Colon Carcinoma Metastatic in the Brain (tissue), 2 donors: ENCODE measurements around a stretch of chr14.

GRCh38 chr14:103663459-103664115, 34.6 kb downstream of the KLC1 start:
- PRO-cap, 2 experiments, result no peak in any of the 2 experiments

DNA sequence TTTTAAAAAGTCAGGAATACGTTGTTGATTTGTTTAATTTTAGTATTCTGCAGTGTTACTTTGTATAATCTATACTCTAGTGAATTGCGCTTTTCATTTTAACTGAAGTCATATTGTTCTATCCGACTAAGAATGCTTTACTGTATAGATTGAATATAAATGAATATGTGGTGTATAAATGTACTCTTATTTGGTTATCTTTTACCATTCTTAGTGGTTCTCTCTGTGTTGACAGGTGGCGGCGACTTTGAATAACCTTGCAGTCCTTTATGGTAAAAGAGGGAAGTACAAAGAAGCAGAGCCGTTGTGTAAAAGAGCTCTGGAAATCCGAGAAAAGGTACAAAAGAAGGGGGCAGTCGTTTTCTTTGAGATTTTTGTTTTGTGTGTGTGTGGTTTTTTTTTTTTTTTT, 40.9 kb downstream of the KLC1 start:
- PRO-cap, 2 experiments, result no peak in any of the 2 experiments

DNA sequence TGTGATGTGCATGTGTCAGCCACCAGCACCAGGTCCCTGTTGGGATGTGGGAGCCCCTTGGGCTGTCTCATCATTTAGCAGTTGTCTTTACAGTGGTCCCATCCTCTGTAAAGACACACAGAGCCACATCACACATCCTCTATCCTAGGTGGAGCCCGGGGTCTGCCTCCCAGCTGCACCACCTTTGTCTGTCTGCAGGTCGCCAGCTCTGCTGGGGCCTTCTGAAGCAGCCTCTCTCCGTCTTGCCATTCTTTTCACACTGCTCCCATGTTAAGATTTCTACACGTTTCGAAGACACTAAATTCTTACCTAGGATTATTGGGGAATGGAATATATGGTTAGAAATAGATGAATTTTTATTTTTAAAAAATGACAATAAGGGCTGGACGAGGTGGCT, 31.7 kb downstream of the XRCC3 start:
- PRO-cap, 2 experiments, result no peak in any of the 2 experiments

GRCh38 chr14:103735500-103735815, 19.8 kb downstream of the ZFYVE21 start:
- PRO-cap, 2 experiments, result no peak in any of the 2 experiments

- PRO-cap, 2 experiments, result no peak in any of the 2 experiments
Measured at GRCh38 chr14:103778590-103778984, 63.0 kb downstream of the ZFYVE21 start.

DNA sequence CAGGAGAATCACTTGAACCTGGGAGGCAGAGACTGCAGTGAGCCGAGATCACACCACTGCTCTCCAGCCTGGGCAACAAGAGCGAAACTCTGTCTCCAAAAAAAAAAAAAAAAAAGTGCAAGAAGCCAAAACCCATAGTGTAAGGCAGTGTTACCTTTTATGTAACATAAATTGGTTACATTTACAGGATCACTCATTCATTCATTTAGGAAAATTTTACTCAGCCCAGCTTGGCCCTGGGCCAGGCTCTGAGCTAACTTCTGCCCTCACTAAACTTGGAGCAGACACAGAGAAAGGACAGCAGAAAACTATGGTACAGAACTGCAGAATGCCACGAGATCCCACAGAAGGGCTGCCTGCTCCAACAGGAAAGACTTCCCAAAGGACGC, 19.1 kb downstream of the PPP1R13B start:
- PRO-cap, 2 experiments, result no peak in any of the 2 experiments

GRCh38 chr14:103862297-103862647, 14.9 kb upstream of the PPP1R13B start:
- PRO-cap, 2 experiments, result no peak in any of the 2 experiments

DNA sequence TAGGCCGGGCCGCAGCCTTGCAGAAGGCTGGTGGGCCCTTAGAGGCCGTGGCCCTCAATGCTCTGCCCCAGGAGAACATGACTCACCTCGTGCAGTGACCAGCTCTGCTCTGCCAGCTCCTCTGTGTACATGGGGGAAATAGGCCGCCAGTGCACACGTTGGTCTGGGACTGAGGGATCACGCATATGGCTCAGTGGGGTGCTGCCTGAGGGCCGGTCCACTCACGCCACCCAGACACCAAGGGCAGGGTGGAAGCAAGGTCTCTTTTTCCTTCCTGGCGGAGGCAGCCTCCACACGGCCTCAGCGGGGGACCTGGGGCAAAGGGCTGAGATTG, 32.1 kb downstream of the ATP5MJ start:
- PRO-cap, 2 experiments, result no peak in any of the 2 experiments

DNA sequence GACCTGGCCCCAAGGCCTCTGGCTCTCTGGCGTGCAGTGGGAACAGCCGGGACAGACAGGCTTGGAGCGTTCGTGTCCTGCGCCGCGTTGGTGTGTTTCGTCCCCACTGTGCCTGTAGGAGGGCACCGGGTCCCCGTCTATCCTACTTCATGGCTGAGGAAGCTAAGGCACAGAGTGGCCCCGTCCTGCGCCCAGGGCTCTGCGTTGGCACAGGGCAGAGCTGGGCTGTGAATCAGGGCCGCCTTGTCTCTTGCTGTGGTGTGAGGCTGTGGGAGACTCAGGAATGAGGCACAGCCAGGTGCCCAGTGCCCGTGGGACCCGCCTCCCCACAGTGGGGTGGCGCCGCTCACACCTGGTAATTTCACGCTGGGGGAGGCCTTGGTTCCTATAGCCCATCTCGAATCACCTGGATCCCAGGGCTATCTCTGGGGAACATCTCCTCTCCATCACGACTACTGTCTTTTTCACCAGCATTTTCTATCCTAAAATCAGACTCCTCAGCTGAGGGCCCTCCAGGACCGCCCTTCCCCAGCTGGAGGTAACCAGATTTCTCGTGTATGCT, 23.6 kb upstream of the KIF26A start:
- PRO-cap, 2 experiments, result no peak in any of the 2 experiments

- PRO-cap, 2 experiments, result no peak in any of the 2 experiments
Measured at GRCh38 chr14:104580224-104580515, 606 bp downstream of the C14orf180 start.

GRCh38 chr14:104586429-104586763, 6.8 kb downstream of the C14orf180 start:
- PRO-cap, 2 experiments, result no peak in any of the 2 experiments

- PRO-cap, 2 experiments, result peak in 1 of 2 experiments; most common minus-strand start chr14:104690078 (in 1)
Measured at GRCh38 chr14:104689729-104690252, 373 bp downstream of the INF2 start.

- PRO-cap, 2 experiments, result no peak in any of the 2 experiments
Measured at GRCh38 chr14:104695410-104695717, 5.9 kb downstream of the INF2 start.

DNA sequence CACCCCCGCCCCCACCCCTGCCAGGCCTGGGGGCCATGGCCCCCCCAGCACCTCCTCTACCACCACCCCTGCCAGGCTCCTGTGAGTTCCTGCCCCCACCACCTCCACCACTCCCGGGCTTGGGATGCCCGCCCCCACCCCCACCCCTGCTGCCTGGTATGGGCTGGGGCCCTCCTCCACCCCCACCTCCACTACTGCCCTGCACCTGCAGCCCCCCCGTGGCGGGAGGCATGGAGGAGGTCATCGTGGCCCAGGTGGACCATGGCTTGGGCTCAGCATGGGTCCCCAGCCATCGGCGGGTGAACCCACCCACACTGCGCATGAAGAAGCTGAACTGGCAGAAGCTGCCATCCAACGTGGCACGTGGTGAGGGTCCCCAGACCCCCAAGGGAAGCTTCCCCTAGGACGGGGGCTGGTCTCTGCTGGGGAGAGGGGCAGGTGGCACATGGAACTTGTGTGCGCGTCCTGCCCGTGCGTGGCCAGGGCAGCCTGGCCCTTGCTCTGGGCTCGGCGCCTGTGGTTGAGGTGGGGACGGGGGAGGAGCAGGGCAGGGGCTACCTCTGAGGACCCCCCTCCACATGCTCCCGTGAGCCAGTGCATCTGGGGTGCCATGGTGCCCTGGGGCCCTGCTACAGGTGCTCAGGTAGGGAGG, 16.3 kb upstream of the ADSS1 start:
- PRO-cap, 2 experiments, result no peak in any of the 2 experiments

DNA sequence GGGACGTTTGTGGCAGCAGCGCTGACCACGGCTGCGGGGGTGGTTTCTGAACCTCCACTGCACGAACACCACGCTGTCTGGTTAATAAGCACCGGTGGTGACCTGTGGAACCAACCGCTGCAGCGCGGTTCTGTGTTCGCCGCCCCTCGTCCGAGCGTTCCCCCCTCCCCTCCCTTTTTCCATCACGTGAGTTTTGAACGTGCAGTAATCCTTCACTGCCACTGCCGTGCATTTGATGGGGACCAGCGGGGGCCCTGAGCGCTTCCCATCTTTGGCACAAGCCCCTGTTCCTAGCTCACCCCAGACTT, 6.4 kb upstream of the ADSS1 start:
- PRO-cap, 2 experiments, result no peak in any of the 2 experiments

GRCh38 chr14:104769263-104770466, 16.7 kb downstream of the SIVA1 start:
- PRO-cap, 2 experiments, result no peak in any of the 2 experiments

DNA sequence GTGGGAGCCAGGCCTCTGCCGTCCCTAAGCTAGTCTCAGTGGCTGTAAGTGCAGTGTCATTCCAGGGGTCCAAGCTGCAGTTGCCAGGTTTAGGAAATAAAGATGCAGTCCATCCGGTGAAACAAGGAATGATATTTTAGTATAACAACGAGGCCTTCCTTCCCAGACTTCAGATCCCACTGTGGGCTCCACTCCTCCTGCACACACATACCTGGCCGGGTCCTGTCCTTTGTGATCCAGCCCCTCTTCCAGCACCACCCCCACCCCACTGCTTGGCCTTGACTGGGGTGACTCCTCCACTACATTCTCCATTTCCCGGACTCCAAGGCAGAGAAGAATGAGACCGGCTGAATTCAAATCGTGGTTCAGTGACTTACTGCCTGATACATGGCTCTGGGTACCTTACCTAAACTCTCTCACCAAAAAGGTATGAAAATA, 1.8 kb upstream of the ZBTB42 start:
- PRO-cap, 2 experiments, result no peak in any of the 2 experiments

DNA sequence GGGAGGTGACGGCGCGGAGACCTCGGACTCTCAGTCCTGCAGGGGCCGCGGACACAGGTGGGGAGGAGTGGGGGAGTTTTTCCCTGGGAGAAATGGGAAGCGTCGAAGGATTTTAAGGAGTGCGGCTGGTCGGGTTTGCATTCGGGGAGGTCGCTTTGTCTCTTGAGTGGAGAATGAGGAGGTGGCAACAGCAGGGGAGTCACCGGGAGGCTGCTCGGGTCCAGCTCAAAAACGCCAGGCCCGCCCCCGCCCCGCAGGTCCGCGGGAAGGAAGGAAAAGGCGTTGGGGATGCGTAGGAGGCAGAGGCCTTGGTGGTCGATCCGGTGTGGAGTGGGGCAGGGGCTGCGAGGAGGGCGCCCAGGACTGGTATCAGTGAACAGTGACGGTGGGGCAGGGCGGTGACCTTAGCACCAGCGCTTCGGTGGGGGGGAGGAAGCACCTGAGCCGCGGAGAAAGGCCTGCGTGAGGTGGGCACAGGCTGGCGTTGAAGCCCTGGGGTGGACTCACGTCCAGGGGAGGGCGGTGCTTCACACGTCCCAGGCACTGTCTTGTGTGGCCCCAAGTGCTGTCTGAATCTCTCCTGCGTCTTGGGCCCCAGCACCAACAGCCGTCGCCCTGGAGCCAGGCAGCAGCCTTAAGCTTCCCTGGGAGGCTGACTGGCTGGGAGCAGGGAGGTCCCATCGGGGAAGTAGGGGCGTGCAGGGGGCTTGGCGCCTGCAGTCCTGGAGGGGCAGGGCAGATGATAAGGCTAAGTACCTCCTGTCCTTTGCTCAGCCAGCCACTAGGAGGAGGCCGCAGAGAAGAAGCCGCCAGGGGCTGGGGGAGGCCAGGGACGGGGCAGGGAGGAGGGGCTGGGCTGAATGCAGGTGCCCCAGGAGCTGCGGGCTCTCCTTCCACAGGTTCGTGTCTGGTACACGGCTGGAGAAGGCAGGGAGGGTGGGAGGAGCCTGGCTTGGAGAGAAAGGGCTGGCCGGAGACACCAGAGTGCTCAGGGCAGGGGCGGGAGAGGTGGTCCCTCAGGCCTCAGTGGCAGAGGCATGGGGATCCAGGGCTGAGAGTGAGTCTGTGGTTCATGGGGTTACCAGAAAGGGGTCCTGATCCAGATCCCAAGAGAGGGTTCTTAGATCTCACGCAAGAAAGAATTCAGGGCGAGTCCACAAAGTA, 26.5 kb downstream of the ZBTB42 start:
- PRO-cap, 2 experiments, result no peak in any of the 2 experiments

- PRO-cap, 2 experiments, result no peak in any of the 2 experiments
Measured at GRCh38 chr14:104899021-104899246, 25.7 kb upstream of the PLD4 start.

DNA sequence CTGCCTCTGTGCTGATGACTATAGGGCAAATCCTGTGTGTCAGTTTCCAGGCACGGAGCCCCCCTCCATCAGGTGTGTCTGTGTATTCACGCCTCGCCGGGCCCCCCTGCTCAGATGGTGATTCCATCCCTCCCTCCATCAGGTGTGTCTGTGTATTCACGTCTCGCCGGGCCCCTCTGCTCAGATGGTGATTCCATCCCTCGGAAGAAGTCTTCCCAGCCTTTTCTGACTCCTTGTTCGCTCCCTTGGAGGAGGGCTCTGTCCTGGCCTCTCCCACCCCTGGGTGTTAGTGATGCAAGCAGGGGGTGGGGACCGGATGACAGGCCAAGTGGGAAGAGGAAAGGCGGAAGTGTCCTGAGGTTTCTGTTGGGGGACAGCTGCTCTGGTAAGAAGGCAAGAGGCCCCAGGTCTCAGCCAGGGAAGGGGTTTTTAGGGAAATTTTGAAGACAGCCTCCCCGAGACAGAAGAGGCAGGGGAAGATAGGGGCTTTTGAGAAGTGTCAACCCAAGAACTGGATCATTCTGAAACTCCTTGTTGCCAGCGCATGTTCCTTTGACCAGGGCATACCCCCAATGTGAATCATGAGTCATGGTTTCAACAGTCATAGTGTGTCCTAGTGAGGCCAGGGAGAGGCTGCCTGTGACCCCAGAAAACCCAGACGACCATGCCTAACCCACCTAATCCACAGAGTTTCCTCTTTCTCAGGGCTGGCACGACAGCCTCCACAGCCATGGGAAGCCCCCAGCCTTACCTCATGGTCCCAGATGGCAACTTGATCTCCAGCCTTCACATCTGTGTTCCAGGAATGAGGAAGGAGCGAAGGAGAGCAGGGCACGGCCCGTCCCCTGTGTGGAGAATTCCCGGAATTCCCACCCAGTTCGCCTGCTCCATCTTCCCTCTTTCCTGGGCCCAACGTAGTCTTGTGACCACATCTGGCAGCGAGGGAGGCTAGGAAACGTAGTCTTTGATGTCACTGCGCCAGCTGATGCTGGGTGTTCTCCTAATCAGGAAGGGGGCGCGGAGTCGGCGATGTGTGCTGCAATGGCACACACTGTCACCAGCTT, 4.8 kb upstream of the GPR132 start:
- PRO-cap, 2 experiments, result no peak in any of the 2 experiments